SK-MEL-5 (cell line): ENCODE measurements around the genes PIGV and GPN2.

DNA sequence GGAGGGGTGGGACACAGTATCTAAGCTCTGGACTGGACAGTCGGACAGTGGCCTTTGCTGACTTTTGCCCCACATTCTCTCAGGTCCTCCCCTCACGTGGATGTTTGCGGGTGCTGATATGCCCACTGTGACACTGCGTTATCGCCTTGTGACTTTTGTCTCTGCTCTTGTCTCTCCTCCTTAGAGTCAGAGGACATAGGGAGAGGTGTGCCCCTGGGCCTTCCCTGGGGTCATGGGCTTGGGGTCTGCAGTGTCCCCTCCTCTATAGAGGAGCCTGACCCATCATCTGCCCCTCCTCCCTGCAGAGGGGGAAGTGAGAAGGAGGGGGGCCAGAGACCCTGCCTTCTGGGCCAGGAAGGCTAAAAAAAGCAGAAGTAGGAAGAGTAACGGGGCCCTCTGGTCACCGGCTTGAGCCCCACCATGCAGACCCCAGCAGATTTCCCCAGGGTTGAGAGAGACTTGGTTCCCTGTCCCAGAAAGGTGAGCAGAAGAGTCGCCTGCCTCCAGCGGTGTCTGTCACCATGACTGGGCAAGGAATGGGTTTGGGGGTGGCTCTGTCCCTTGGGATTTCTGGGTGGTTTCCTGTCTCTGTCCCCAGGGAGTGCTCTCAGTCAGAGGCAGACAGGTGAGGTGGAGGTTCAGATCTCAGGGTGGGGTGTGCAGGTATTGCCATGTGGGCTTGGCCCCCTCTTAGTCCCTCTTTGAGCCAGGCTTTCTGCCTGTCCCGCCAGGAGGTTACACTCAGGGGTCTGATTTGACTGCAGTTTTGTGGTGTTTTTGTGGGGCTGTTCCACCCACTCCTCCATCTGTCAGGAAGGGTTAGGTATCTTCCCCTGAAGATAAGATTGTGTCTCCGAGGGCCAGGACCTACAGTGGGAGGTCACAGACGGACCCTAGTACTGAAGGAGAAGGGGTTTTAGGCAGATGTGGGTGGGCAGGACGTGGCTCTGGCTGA, 13.5 kb downstream of the RPS6KA1 start:
RAMPAGE:
- cytosol, long total RNA: no peak
- long total RNA: no peak
- nucleus, long total RNA: no peak

DNA sequence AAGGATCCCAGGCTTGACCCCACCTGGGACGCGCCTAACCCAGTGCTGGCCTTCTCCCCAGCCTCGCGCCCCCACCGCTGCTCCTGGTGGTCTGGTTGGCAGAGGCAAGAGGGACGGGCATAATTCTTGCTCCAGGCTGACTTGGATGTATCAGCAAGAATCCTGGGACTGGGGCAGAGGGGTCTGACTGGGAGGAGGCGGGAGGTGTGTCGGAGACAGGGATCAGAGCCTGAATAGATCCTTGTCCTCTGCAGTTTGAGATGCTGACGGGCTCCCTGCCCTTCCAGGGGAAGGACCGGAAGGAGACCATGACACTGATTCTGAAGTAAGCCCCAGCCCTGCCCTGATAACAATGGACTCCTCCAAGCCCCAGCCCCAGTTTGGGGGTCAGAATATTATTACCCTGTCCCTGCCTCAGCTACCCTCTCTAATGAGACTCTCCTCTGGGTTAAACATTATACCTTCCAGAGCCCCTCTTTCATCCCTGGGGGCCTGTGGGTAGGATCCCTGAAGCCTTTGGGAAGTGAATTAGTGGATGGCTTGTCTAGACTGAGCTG, 25.4 kb downstream of the RPS6KA1 start:
RAMPAGE:
- cytosol, long total RNA: no peak
- long total RNA: no peak
- nucleus, long total RNA: no peak

GRCh38 chr1:26598844-26599348, 69.3 kb downstream of the RPS6KA1 start:
RAMPAGE:
- cytosol, long total RNA: no peak
- long total RNA: no peak
- nucleus, long total RNA: no peak

RAMPAGE:
- cytosol, long total RNA: no peak
- long total RNA: no peak
- nucleus, long total RNA: no peak
These were observed 67.8 kb upstream of the ARID1A start for GRCh38 chr1:26627974-26628423.

RAMPAGE:
- cytosol, long total RNA: no peak
- long total RNA: no peak
- nucleus, long total RNA: no peak
These were observed 27.5 kb downstream of the ARID1A start for GRCh38 chr1:26722773-26724158.

RAMPAGE:
- cytosol, long total RNA: no peak
- long total RNA: no peak
- nucleus, long total RNA: no peak
These were observed 35.4 kb downstream of the ARID1A start for GRCh38 chr1:26731099-26731769.

DNA sequence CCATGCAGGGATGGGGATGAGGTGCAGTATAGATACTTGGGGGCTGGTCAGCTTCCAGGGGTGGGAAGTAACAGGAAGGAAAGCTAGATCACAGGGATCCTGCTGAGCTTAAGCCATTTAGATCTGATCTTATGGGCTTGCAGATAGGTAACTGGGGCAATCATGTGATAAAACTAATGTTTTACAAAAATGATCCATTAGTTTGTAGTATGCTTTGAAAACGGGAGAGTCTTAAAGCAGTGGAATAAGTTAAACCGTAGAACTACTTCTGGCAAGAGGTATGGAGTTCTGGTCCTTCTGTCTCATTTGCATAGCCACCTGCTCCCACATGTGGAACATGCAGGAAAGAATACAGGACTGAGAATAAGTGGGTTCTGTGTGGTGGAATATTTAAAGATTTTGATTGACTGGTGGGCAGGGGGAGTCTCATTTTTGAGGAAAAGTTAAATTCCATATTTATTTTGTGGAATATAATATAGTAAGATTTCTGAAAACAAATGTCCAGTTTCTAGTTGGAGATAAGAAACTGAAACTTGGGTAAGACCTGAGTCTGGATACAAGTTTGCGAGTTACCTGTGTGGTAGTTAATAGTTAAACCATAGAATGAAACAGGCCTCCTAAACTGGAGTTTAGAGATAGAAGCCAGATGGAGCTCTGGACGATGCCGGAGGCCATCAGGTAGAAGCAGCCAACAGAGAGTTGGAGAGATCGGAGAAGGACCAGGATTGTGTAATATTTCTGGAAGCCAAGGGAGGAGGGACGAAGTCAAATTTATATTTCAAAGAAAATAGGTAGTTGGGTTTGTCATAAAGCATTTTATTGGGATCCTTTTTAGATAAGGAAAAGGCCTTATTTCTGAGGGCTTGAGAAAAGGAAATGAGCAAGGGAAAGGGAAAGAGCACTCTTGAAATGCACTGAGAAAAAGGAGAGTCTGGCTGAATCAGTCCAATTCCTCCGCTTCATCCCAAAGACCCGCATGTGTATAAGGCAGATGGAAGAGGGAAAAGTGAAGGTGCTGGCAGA, 45.0 kb downstream of the ARID1A start:
RAMPAGE:
- cytosol, long total RNA: no peak
- long total RNA: no peak
- nucleus, long total RNA: no peak

DNA sequence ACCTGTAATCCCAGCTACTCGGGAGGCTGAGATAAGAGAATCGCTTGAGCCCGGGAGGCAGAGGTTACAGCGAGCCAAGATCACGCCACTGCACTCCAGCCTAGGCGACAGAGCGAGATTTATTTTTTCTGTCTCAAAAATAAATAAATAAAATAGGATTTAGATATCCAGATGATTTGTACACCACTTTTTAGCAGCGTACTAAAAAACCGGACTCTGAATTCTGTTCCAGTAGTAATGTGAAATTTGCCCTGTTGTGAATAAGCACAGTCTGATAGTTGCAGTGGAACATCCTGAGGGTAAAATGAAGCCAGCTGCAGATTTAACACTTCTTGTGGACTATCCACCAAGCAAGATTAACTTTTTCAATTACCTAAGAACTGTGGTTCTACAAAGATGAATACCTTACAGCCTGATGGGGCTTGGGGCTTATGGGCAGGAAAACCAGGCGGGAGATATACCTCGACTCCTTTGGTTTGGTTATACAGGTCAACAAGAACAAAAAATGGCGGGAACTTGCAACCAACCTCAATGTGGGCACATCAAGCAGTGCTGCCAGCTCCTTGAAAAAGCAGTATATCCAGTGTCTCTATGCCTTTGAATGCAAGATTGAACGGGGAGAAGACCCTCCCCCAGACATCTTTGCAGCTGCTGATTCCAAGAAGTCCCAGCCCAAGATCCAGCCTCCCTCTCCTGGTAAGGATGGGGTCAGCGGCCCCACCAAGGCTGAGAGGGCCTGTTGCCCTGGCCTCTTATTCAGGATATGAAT, 16.9 kb upstream of the PIGV start:
RAMPAGE:
- cytosol, long total RNA: no peak
- long total RNA: no peak
- nucleus, long total RNA: no peak

RAMPAGE:
- cytosol, long total RNA: no peak
- long total RNA: no peak
- nucleus, long total RNA: no peak
These were observed 15.7 kb upstream of the PIGV start for GRCh38 chr1:26771755-26772686.

DNA sequence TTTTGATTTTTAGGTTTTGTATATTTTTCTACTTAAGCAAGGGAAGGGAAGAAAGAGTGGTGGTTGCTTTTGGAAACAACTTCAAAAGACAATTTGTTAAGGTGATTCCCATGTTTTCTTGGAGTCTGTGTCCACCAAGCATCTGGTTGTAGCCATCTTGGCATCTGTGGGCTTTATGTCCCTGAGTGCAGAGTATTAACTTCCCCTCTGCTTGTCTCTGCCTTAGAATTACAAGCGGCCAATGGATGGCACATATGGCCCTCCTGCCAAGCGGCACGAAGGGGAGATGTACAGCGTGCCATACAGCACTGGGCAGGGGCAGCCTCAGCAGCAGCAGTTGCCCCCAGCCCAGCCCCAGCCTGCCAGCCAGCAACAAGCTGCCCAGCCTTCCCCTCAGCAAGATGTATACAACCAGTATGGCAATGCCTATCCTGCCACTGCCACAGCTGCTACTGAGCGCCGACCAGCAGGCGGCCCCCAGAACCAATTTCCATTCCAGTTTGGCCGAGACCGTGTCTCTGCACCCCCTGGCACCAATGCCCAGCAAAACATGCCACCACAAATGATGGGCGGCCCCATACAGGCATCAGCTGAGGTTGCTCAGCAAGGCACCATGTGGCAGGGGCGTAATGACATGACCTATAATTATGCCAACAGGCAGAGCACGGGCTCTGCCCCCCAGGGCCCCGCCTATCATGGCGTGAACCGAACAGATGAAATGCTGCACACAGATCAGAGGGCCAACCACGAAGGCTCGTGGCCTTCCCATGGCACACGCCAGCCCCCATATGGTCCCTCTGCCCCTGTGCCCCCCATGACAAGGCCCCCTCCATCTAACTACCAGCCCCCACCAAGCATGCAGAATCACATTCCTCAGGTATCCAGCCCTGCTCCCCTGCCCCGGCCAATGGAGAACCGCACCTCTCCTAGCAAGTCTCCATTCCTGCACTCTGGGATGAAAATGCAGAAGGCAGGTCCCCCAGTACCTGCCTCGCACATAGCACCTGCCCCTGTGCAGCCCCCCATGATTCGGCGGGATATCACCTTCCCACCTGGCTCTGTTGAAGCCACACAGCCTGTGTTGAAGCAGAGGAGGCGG, 13.3 kb upstream of the PIGV start:
RAMPAGE:
- cytosol, long total RNA: no peak
- long total RNA: no peak
- nucleus, long total RNA: no peak

DNA sequence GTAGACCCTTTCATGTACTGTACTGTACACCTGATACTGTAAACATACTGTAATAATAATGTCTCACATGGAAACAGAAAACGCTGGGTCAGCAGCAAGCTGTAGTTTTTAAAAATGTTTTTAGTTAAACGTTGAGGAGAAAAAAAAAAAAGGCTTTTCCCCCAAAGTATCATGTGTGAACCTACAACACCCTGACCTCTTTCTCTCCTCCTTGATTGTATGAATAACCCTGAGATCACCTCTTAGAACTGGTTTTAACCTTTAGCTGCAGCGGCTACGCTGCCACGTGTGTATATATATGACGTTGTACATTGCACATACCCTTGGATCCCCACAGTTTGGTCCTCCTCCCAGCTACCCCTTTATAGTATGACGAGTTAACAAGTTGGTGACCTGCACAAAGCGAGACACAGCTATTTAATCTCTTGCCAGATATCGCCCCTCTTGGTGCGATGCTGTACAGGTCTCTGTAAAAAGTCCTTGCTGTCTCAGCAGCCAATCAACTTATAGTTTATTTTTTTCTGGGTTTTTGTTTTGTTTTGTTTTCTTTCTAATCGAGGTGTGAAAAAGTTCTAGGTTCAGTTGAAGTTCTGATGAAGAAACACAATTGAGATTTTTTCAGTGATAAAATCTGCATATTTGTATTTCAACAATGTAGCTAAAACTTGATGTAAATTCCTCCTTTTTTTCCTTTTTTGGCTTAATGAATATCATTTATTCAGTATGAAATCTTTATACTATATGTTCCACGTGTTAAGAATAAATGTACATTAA, 6.2 kb upstream of the PIGV start:
RAMPAGE:
- cytosol, long total RNA: no peak
- long total RNA: no peak
- nucleus, long total RNA: no peak

GRCh38 chr1:26787830-26789009, at the start of gene PIGV:
Gene PIGV (plus strand): TSS chr1:26787950.
RAMPAGE:
- cytosol, long total RNA: start-site peak on the plus strand at chr1:26787914-26787978, 27 and 38 reads in 2 replicates
- long total RNA: no peak
- nucleus, long total RNA: start-site peak on the plus strand at chr1:26787930-26787972, 24 and 7 reads in 2 replicates

RAMPAGE:
- cytosol, long total RNA: no peak
- long total RNA: no peak
- nucleus, long total RNA: no peak
These were observed 3.3 kb downstream of the PIGV start for GRCh38 chr1:26790941-26791616.

GRCh38 chr1:26847766-26848324, 15.1 kb upstream of the SFN start:
RAMPAGE:
- cytosol, long total RNA: no peak
- long total RNA: no peak
- nucleus, long total RNA: no peak

DNA sequence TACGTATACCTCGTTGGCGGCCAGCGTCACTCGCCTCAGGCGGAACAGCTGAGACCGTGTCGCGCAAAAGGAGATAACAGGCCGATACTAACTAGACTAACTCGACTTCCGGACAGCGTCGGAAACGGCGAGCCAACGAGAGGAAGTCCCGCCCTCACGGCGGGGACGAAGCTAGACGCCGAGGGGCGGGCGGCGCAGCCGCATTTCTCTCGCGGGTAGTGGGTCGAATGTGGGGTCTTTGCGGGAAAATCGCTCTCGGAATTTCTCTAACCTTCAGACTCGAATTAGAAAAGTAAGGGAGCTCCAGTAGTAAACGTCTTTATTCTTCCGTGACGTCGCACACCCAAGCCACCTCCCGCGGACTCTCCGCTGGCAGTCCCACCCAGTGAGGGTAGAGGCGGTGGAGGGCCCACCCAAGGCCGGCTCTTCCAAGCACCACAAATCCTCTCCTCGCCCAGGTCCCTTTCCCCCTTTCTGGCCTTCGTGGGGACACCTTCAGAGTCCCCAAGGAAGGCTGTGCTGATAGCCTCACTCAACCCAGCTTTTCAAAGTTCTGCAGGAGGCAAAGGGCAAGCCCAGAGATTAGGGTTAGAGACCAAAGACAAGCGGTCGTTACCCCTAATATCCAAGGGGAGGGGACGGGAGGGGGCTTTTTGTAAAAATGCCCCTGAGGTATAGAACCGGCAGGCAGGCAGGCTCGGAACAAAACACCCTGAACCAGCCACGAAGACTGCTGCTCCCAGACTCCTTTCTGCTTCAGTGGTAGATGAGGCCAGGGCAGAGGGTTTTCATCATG, at the start of gene GPN2:
TSS of gene GPN2 (minus strand) at position 98 of the 796 bp plus-strand sequence.
RAMPAGE:
- cytosol, long total RNA: no peak
- long total RNA: no peak
- nucleus, long total RNA: no peak

RAMPAGE:
- cytosol, long total RNA: no peak
- long total RNA: no peak
- nucleus, long total RNA: no peak
These were observed 1.3 kb downstream of the TRNP1 start for GRCh38 chr1:26994869-26995133.

DNA sequence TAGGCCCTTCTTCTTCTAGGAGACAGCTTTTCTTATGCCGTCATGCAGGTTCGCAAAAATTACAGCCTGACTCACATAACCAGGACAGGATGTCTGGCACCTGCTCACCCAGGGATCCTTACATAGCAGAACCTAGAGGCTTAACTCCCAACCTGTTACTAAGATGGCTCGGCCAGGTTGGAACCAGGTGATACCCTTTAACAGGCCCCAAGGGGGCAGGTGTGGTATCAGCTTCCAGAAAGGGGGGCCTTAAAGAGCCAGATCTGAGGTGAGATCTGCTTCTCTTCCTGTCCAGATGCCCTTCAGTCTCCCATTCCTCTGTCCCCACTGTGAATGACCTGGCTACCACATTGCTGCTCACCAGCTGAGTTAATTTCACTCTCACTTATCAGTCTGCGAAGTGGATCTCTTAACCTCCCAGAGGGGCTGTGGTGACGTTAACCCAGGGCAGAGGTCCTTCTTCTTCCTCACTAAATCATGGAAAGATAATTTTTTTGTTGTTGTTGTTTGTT, 1.7 kb downstream of the TRNP1 start:
RAMPAGE:
- cytosol, long total RNA: no peak
- long total RNA: no peak
- nucleus, long total RNA: no peak

DNA sequence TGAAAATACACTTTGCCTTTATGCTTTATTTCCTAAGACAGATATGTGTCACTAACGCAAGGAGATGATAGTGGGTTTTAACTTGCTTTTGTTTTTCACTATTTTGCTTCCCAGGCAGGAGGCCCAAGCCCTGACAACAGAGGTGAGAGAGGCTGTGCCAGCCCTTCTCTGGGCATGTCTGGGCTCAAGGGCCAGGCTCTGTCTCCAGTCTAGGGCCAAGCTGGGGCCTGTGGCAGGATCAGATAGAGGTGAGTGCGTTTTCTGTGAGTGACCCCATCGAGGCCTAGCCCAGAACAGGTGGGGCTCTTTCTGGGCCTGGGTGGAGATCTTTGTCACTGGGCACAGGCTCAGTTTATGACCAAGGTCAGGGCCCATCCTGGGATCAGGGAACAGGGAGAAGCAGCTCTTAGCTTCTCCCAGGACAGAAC, 20.7 kb upstream of the TENT5B start:
RAMPAGE:
- cytosol, long total RNA: no peak
- long total RNA: no peak
- nucleus, long total RNA: no peak

RAMPAGE:
- cytosol, long total RNA: no peak
- long total RNA: no peak
- nucleus, long total RNA: no peak
These were observed 43.1 kb downstream of the SLC9A1 start for GRCh38 chr1:27111498-27112546.

GRCh38 chr1:27113841-27114518, 40.9 kb downstream of the SLC9A1 start:
RAMPAGE:
- cytosol, long total RNA: no peak
- long total RNA: no peak
- nucleus, long total RNA: no peak